Gastroesophageal sphincter (tissue), 4 donors: ENCODE measurements around the gene SLC9A4.

DNA sequence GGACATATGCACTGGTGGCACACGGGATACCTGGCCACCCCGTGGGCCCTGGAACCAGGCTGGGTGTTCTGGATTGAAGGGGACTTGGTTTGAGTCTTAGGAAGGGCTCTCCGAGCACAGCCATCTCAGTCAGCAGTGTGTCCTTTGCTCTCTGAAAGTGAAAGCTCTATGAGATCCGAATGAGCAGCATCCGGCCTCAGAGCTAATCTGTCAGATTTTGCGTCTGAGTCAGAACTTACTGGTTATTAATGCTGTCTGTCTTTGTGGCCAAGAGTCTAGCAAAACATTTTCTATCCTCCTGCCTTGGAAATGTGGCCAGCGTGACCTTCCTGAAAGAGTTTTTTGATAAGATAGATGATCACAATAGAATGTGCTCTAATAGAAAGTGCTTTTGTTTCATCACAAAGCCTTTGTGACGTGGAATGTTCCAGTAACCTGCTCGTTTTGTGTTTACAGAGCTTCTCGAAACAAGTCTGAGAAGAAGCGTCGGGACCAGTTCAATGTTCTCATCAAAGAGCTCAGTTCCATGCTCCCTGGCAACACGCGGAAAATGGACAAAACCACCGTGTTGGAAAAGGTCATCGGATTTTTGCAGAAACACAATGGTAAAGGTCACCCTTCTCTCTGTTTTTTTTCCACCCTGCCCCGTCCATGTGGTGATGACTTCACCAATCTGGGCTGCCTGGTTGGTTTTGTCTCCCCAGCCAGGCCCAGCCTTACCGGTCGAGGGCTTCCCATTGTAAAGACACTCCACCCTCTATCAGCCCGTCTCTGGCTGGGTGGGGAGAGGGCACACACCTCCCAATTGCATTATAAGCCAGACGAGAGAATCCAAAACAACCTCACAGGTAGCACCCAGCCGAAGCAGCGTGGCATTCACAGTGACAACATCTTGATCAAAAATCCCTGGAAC is 77.1 kb upstream of the RPL31 start:
- PRO-cap = bidirectional peak, plus-strand start at position 476 of the sequence, minus-strand start at position 159 of the sequence
- RAMPAGE, long total RNA, 4 experiments = no peak in any of the 4 experiments

DNA sequence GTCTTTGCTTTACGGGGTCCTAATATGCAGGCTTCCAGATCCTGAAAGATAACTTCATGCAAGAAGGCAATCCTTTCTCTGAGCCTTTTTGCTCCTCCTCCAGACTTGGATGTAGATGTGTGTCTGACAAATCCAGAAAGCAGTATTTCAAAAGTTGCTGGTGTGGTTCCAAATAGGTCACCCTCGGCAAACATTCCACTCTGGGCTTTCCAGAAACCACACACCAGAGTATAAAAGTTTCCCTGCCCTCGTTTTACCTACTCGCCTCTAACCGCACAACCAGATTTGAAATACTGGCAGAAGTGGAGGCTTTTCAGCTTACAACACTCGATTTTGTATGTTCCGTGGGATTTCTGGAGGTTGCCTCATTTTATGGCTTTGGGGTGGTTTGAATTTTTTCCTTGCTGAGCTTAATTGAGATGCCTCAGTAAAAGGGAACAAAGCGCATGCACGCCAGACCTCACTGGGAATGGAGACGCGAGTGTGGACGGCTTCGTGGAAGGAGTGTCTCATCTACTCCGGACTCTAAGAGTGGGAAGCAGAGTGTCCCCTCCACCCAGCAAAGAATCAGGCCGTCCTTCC is 44.1 kb upstream of the RPL31 start:
- PRO-cap = no peak
- RAMPAGE, long total RNA, 4 experiments = no peak in any of the 4 experiments

DNA sequence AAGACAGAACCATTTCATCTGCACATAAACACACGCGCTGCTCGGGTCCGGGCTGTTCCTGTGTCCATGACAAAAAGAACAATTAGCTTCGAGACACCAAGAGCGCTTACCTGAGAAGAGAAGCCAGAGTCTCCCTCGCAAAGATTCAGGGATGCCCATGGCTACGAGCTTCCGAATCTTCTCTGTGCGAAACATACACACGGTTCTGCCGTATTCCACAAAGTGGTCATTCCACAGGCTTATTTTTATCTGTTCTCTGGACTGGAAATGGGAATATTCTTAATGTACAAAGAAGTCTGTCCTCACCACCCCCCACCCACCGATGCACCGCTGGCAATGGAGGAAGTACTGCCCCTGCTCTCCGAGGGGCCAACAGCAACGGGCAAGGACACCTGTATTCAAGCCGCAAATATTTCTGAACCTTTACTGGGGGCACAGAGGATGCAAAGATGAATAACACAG is 33.9 kb downstream of the RPL31 start:
- PRO-cap = no peak
- RAMPAGE, long total RNA, 4 experiments = no peak in any of the 4 experiments

DNA sequence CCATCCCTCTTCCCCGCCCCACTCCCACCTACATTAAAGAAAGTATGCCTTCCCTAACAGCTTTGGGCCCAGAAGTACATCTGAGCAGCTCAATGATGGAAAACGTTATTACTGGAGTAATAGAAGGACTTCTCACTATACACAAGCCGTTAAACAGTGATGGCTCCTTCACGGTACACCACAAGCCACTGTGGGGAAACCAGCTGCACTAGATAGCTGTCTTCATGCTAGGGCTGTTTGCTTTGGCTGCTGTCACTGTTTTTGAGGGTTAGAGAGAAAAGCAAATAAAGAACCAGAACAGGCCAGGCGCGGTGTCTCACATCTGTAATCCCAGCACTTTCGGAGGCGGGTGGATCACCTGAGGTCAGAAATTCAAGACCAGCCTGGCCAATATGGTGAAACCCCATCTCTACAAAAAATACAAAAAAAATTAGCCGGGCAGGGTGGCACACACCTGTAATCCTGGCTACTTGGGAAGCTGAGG is 40.7 kb downstream of the TBC1D8 start:
- PRO-cap = no peak
- RAMPAGE, long total RNA, 4 experiments = no peak in any of the 4 experiments

DNA sequence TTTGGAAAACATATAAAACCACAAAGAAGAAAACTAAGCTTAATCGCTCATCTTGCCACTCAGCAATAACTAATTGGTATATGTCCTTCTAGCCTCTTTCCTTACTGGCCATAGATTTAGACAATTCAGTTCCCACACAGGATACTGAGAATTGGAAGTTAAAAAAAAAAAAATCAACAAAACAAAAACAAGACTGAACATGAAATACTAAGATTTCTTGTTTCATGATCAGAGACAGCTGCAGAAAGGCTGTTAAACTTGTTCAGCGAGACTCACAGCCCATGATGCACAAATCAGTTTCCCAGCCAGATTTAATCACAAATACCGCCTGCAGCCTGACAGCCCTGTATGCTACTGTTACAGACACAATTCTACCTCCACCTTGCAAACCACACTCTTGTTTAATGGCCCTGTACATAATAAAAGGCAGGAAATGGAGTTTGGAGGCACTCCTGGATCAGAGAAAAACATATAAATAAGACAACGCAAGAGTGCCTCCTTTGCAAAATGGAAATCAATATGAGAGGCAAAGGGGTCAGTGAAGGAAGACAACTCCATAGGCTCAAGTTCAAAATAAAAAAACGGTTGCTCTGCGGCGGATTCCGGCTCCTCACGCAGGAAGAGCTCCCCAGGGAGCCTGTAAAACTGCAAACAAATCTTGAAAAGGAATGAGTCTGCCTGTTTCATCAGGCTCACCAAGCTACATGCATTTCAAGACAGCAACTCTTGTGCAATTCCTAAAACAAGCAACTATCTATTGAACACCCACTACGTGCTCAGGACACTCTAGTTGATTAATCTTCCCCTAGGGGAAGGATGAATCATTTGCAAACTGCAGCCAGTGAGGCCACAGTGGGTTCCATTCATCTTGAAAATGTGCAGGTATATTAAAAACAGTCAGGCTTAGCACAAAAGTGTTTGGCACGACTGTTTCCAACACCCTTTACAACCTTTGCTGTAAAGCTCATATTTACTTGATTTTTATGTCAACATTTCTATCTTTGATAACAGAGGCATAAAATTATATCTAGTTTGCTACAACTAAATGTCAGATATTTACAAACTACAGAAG is 37.6 kb downstream of the TBC1D8 start:
- PRO-cap = no peak
- RAMPAGE, long total RNA, 4 experiments = no peak in any of the 4 experiments

DNA sequence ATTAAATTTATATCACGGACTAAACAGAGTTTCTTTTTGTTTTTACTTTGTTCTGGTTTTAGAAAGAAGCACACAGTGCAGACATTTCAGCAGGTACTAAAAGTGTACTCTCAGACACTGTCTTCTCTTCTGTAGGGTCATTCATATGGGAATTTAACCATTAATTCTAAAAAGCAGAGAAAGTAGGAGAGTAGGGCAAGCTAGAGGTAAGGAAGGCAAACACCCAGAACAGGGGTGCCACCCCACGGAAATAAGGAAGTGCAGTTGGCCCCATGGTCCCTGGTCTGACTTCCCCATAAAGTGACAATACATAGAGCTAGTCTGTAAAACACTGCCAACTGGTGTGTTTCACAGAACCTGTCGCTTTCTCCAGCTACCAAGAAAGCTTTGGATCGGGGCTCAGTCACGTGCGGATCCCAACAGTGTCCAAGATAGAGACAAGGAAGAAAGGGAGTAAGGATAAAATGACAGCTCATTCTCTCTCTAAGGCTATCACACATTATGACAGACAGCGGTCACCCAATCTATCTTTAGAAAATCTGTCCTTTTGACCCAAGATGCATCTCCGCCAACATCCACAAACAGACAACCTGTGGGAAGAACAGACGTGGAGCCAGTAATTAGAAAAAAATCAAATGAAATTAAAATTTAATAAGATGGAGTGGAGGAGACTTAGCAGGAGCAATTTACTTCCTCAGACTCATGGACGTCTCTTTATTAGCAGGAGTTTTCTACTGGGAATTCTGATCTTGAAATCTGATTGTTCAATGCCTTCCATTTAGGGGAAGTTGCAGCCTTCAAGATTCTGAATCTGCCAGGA is 36.3 kb downstream of the TBC1D8 start:
- PRO-cap = no peak
- RAMPAGE, long total RNA, 4 experiments = no peak in any of the 4 experiments

DNA sequence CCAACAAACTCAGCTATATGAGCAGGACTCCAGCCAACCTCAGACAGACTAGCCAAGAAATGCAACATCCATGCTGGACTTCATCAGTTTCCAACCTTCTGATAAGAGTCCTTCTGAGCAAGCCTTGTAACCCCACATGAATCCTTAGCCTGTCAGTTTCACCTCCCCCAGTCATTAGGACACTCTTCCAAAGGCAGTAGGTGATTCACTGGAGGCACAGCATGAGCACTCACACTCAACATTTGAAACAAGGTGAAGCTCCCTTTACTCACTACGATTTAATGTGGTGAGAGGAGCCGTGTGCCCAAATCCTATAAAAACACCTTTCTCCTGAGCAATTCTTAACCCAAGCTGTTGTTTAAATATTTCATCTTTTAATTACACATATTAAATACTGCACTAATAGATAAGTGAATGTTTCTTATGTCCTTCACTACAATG is 5.7 kb downstream of the TBC1D8 start:
- PRO-cap = no peak
- RAMPAGE, long total RNA, 4 experiments = no peak in any of the 4 experiments

DNA sequence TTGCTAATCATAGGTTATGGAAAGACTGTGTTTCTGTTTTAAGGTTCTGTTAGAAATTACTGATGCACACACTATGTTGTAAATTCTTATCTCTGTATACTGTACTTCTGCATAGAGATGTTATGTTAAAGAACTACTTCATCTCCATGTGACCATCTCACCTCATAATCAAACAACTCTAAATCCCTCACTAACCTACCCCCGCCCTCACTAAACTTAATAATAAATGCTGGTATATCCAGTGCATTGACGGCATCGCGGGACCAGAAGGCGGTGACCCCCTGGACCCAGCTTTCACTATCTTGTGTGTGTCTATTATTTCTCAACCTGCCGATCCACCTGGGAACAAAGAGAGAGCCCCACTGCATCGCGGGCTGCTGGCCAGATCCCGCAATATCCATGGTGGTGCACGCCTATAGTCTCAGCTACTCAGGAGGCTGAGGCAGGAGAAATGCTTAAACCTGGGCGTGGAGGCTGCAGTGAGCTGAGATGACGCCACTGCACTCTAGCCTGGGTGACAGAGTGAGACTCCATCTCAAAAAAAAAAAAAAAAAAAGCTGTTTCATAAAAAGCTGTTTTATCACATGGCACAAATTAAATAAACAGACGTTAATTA is 7.9 kb upstream of the CNOT11 start:
- PRO-cap = no peak
- RAMPAGE, long total RNA, 4 experiments = no peak in any of the 4 experiments

DNA sequence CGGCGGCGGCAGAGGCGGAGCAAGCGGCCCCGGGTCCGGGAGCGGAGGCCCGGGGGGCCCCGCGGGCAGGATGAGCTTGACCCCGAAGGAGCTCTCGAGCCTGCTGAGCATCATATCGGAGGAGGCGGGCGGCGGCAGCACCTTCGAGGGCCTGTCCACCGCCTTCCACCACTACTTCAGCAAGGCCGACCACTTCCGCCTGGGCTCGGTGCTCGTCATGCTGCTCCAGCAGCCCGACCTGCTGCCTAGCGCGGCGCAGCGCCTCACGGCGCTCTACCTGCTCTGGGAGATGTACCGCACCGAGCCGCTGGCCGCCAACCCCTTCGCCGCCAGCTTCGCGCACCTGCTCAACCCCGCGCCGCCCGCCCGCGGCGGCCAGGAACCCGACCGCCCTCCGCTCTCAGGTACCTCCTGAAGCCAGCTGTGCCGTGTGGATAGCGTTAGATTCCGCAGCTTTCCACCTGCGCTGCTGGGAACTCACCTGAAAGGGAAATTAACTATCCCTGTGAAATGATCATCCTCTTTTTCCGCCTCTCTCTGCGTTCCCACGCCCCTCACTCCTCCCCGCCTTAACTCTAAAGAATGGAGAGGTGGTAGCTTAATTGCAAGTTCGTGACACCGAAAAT is 502 bp downstream of the CNOT11 start:
- PRO-cap = unidirectional peak, plus-strand start at position 113 of the sequence; bidirectional peak, plus-strand start at position 231 of the sequence, minus-strand start at position 219 of the sequence
- RAMPAGE, long total RNA, 4 experiments = no peak in any of the 4 experiments

- PRO-cap = no peak
- RAMPAGE, long total RNA, 4 experiments = no peak in any of the 4 experiments
Measured at GRCh38 chr2:101311380-101311801, 2.9 kb upstream of the RNF149 start.

DNA sequence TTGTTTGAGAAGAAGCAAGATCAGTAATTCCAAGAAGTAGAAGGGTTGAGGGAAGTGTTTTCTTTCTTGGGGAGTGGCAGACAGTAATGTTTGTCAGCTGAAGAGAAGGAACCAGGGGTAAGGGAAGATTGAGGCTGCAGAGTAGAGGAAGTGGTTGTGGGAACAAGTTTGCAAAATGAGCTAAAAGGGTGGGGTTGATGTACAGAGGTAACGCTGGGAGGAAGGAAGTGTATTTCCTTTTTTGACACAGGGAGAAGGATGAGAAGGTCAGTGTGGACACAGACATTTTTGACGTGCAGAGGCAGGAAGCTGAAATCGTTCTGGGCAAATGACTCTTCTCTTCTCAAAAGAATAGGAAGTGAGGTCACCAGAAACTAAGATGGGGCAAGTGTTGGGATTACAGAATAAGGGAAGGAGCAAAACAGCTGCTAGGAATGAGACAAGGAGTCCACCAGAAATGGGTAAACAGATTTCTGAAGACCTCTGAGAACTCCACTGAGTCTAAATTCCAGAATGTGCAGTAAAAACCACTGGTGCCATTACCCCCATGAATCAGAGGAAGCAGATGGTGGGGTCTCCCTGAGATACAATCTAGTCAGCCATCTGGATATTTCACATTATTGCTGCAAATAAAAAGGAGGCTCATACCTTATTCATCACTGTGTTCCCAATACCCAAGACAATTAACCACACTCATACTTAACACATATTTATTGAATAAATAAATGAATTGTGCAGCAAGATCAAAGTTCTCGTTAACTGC is 20.1 kb upstream of the RNF149 start:
- PRO-cap = no peak
- RAMPAGE, long total RNA, 4 experiments = no peak in any of the 4 experiments

DNA sequence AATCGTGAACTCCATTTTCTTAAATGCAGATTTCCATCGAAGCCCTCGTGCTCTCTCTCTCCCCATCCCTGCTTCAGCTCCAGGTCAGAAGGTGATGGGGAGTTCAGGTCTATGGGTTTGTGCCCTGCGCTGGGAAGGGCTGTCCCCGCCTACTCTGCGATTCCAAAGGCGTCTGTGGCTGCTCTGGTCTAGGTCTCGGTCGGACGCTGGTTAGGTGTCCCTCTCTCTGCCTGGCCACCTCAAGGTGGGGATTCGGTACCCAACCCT is 856 bp downstream of the CREG2 start:
- PRO-cap = no peak
- RAMPAGE, long total RNA, 4 experiments = no peak in any of the 4 experiments

DNA sequence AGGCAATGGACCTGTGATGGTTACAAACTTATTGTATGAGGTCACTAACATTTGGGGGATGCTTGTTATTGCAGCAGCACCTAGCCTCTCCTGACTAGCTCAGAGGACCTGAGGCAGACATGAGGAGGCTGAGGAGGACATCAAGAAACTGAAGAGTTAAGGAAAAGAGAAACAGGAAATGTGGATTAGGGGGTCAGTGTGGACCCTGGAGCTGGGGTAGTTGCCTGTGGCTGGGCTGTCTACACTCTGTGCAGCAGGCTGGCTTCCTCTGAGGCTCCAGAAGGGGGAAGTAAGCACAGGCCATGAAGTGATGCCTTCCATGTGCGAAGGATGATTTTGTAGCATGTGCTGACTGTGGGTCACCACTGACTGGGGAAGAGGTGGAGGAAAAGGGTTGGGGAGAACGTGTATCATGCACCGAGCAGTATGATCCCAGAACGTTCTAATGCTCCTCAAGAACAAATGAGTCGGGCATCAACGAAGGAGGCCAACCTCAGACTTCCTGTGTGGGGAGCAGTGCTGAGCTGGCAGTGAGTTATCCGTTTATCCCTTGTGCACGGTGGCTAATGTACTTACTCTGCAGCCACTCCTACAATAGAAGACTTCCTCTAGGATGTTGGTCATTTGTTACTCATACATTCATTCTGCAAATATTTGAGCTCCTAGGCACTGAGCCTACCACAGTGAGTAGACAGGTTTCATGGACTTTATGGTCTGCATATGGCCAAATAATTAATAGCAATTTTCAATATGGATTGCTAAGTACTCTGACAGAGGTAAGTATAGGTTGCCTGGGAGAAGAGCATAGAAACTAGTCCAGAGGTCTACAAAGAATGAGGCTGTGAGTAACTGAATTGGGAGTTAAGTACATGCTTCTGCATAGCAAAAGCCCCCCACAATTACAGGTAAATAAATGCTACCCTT is 42.3 kb upstream of the RFX8 start:
- PRO-cap = no peak
- RAMPAGE, long total RNA, 4 experiments = no peak in any of the 4 experiments

DNA sequence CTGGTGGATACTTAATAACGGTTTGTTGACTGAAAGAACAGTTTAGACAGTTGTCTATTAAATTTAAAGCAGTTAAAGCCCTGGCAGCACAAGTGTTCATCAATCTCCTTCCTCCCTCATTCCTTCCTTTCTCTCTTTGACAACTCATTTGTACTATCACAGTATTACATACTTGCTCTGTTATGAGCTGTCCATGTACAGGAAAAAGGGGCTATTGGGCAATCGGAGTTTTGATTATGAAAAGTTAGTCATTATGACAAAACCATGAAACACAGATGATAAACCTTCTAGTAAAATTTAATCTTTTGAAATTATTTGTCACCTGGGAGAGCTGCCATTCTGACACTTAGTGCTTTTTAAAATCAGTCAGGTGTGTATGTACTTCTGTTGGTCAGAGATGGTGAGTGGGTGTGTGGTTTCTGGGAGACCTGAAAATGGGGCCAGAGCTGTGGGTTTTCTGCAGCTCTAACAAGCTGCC is 39.3 kb downstream of the MAP4K4 start:
- PRO-cap = no peak
- RAMPAGE, long total RNA, 4 experiments = no peak in any of the 4 experiments

- PRO-cap = no peak
- RAMPAGE, long total RNA, 4 experiments = no peak in any of the 4 experiments
Measured at GRCh38 chr2:101869560-101869931, 122.2 kb upstream of the IL1R2 start.

DNA sequence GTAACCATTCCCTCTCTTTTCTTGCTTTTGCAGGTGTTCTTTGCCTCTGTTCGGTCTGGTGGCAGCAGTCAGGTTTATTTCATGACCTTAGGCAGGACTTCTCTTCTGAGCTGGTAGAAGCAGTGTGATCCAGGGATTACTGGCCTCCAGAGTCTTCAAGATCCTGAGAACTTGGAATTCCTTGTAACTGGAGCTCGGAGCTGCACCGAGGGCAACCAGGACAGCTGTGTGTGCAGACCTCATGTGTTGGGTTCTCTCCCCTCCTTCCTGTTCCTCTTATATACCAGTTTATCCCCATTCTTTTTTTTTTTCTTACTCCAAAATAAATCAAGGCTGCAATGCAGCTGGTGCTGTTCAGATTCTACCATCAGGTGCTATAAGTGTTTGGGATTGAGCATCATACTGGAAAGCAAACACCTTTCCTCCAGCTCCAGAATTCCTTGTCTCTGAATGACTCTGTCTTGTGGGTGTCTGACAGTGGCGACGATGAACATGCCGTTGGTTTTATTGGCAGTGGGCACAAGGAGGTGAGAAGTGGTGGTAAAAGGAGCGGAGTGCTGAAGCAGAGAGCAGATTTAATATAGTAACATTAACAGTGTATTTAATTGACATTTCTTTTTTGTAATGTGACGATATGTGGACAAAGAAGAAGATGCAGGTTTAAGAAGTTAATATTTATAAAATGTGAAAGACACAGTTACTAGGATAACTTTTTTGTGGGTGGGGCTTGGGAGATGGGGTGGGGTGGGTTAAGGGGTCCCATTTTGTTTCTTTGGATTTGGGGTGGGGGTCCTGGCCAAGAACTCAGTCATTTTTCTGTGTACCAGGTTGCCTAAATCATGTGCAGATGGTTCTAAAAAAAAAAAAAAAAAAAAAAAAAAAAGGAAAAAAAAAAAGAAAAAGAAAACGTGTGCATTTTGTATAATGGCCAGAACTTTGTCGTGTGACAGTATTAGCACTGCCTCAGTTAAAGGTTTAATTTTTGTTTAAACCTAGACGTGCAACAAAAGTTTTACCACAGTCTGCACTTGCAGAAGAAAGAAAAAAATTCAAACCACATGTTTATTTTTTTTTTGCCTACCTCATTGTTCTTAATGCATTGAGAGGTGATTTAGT is 100.3 kb upstream of the IL1R2 start:
- PRO-cap = no peak
- RAMPAGE, long total RNA, 4 experiments = no peak in any of the 4 experiments

DNA sequence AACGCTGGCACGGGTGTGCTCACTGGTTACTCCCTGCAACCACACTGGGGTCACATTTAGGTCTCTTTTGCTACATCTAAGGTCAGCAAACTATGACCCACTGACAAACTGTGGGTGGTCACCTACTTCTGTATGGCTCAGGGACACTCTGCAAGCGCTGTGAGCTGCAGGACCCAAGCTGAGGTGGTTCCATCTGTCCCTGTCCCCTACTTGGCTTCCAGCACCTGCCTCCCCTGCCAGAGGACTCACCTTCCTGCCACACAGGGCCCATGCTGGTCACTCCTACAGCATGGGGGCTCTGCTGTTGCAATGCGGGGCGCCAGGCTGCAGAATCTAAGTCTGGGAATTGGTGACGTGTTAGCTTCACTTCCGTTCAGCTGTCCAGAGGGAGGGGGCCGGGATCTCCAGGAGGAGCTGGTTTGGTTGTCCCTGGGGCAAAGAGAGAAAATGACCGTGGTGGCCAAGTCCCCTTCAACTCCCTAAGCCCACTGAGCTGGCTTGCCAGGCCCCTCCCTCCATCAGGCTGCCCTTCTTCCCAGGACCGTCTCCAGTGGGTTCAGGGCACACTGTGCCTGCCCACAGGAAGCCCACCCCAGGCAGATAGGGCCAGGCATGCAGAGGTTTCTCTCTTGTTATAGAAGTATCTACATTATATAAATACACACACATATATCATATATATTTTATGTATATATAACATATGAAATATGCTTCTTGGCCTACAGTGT is 69.5 kb downstream of the IL1R2 start:
- PRO-cap = no peak
- RAMPAGE, long total RNA, 4 experiments = no peak in any of the 4 experiments

GRCh38 chr2:102117599-102118093 is 24.9 kb upstream of the IL1R1 start:
- PRO-cap = no peak
- RAMPAGE, long total RNA, 4 experiments = no peak in any of the 4 experiments

- PRO-cap = no peak
- RAMPAGE, long total RNA, 4 experiments = no peak in any of the 4 experiments
Measured at GRCh38 chr2:102418338-102418784, 4.6 kb upstream of the IL18RAP start.

GRCh38 chr2:102473041-102473544 is at the start of gene SLC9A4:
SLC9A4 (plus strand) TSS chr2:102473226.
- PRO-cap = no peak
- RAMPAGE, long total RNA, 4 experiments = no peak in any of the 4 experiments